Melanocyte of skin (primary cell): ENCODE results near the gene FST.

DNA sequence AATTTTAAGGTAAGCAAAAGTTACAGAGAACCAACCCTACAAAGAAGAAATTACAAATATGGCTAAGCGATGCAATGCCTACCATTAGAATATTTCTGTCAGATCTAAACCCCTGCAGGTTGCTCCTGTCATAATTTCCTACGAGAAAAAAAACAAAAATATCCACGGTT lies 980 bp upstream of the ANXA2R start:
- CAGE, long polyA plus RNA, 2 experiments, result no peak in any of the 2 experiments

- CAGE, long polyA plus RNA, 2 experiments, result no peak in any of the 2 experiments
These were observed 28.5 kb upstream of the ANXA2R start for GRCh38 chr5:43068691-43069030.

- CAGE, long polyA plus RNA, 2 experiments, result no peak in any of the 2 experiments
These were observed 14.1 kb upstream of the TMEM267 start for GRCh38 chr5:43497563-43498280.

GRCh38 chr5:44809295-44810213 lies 807 bp downstream of the MRPS30 start:
- CAGE, long polyA plus RNA, 2 experiments, result no peak in any of the 2 experiments

GRCh38 chr5:50553436-50554205 lies 112.5 kb upstream of the EMB start:
- CAGE, long polyA plus RNA, 2 experiments, result no peak in any of the 2 experiments

DNA sequence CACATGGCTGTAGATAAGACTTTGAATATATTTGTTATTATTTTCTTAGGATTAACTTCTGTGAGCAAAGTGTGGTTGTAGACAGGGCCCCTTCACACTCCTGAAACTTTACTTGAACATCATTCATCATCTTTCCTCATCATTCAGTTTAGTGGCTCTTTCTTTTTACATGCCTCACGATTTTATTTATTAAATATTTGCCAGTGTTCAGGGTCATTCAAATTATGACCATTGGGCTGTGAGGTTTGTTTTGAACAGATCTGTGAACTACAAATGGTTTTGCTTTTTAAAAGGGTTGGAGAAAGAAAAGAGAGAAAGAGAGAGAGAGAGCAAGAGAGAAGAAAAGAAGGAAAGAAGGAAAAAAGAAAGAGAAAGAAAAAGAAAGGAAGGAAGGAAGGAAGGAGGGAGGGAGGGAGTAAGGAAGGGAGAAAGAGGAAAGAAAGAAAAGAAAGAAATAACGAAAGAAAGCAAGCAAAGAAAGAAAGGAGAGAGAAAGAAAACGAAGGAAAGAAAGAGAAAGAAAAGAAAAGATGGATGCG lies 103.9 kb downstream of the PARP8 start:
- CAGE, long polyA plus RNA, 2 experiments, result no peak in any of the 2 experiments

- CAGE, long polyA plus RNA, 2 experiments, result no peak in any of the 2 experiments
These were observed 363.2 kb upstream of the ITGA1 start for GRCh38 chr5:52424529-52424855.

DNA sequence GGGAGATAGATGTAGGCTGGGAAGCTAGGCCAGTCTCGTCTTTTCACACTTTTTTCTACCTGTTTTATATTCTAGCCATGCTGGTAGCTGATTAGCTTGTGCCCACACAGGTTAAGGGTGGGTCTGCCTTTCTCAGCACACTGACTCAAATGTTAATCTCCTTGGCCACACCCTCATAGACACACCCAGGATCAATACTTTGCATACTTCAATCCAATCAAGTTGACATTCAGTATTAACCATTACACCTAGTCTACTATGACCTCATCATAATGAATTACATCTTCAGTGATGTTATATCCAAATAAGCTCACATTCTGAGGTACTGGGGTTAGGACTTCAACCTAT lies 42.3 kb upstream of the ITGA1 start:
- CAGE, long polyA plus RNA, 2 experiments, result no peak in any of the 2 experiments

DNA sequence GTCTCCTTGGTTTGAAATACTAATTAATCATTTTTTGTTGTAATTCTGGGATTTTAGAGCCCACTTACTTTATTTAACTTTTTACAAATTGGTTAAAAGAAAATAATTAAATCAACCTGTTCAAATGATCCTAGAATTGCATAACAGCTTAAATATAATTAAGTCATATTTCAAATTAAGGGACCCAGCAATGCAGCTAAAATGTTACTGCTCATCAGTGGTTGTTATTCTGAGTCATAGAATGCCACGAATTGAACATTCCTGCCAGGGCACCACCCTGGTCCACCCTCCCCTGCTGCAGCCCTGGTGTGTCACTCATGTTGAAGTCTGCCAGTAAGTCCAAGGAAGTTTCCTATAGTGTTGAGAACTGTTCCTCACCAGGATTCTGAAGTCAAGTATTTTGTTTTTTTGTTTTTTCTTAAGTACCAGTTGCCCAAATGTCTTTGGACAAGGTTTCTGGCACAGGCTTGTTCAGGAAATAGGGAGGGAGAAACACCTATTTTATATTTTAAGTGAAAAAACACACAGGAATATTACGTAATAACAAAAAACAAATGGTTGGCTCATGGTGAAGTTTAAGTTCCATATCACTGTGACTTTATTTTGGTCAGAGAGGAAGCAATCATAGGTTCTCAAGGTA lies 4.4 kb upstream of the ITGA1 start:
- CAGE, long polyA plus RNA, 2 experiments, result no peak in any of the 2 experiments

DNA sequence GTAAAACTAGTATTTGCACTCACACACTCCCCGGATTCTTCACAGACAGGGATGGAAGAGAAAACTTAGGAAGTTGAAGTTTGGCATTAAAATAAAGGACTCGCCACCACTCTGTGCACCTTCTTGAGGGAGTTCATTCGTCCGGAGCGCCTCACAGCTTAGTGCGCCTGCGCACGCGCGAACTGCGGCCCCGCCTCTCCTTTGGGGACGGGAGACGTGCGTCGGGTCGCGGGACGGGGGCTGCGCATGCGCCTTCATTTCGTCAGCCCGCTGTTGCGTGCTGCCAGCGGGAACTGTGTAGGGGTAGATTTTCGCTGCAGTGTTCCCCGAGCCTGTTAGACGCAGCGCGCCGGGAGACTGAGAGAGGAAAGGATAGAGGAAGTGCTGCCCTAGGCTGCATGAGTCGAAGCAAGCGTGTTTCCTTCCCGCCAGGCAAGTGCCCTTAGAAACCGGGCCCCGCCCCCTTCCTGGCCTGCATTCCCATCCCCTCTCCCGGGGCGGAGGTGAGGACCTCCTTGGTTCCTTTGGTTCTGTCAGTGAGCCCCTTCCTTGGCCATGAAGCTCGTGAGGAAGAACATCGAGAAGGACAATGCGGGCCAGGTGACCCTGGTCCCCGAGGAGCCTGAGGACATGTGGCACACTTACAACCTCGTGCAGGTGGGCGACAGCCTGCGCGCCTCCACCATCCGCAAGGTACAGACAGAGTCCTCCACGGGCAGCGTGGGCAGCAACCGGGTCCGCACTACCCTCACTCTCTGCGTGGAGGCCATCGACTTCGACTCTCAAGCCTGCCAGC lies 12.3 kb downstream of the ITGA1 start:
- CAGE, long polyA plus RNA, 2 experiments, result no peak in any of the 2 experiments

DNA sequence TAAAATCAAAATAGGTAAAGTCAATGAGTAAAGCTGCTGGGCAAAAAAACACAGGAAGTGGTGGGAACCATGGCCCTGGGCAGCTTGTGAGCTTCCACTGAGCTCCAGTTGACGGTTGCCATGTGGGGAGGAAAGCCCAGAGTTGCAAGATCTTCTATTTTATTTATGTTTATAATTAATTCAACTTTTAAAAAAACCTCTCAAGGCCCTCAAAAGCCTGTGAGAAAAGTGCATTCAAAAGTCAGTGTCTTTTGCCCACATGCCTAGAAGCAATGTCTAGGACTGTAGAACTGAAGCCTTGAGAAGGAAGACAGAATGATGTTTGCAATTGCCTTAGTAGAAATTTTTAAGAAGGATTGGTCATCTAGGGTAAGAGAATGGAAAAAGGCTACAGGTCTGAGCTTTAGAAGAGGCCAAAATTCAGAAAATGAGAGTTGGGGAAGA lies 81.4 kb upstream of the ITGA2 start:
- CAGE, long polyA plus RNA, 2 experiments, result no peak in any of the 2 experiments

GRCh38 chr5:52918673-52919109 lies 70.5 kb upstream of the ITGA2 start:
- CAGE, long polyA plus RNA, 2 experiments, result no peak in any of the 2 experiments

DNA sequence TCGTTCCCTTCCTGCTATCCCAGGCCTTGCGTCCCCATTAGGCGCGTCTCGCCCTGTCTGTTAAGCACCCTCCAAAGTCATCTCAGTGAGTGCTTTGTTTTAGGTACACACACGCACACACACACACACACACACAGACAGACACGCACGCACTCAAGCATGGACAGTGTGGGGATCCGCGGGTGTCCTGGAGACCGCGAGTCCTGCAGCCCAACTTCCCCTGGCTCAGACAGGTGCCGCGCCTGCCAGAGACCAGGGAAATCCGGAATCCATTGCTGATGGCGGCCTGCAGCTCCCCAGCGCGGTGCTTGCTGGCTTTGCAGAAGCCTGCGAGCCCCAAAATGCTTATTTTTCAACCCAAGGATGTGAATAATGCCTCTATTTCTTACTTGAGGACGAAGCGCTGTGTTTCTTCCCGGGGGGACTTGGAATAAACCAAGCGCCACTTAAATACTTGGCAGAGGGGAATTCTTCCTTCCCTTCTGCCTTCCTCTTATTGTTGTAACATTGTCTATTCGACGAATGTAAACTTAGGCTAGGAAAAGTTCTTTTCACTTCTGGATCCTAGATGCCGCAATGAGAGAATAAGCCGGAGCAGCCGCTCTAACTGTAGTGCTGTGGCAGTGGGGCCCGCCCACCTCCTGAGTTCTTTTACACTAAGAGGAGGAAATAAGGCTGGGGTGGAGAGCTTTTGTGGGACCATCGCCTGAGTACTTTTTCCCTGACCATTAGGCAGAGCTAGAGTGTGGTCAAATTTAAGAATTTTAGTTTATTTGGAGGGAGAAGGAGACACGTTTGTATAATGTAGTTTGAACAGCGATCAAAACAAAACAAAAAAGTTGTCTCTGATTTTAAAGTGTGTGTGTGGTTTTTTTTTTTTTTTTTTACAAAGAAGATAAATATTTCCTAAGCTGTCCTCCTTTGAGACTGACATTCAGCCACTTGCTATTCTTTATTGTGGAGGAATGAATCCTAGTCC lies 838 bp downstream of the ITGA2 start:
- CAGE, long polyA plus RNA, 2 experiments, result no peak in any of the 2 experiments

- CAGE, long polyA plus RNA, 2 experiments, result no peak in any of the 2 experiments
These were observed 864 bp upstream of the FST start for GRCh38 chr5:53479486-53480044.

DNA sequence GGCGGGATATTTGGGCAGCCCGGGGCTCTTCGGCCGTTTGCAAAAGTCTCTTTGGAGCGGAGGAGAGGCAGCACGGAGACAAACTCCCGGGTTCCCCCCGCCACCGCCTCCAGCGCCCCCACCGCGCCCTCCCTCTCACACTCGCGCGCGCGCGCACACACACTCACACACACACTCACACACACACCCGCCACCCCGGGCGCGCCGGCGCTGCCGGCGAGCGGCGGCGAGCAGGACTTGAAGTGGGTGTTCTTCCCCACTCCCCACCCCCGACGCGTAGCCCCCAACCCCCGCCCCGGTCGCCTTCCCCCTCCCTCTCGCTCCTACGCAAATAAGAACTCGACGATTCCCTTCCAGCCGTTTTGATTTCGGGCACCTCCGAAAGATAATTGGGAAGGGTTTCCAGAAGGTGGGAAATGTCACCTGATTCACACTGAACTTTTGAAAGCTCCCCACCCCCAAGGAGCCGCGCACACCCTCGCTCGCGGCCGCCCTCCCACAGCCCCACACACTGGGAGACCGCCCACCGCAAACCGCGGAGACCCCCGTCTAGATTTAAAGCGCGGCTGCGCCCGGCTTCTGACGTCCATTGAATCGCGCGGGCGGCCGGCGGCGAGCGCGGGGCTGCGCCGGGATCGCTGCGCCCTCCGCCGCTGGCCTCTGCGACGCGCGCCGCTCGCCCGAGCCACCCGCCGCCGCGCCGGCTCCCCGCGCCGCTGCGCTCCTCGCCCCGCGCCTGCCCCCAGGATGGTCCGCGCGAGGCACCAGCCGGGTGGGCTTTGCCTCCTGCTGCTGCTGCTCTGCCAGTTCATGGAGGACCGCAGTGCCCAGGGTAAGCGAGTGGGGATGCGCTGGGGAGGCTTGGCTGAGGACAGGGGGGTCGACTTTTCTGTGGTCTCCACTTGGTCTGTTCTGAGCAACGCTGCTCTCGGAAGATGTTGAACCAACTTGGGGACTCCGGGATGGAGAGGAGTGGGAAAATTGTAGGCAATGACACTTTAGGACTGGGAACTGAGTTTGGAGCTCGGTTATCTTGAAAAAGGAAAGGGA lies at the start of gene FST:
TSS of gene FST (plus strand) at position 585 of the 1,050 bp plus-strand sequence.
- CAGE, long polyA plus RNA, 2 experiments, result no peak in any of the 2 experiments

DNA sequence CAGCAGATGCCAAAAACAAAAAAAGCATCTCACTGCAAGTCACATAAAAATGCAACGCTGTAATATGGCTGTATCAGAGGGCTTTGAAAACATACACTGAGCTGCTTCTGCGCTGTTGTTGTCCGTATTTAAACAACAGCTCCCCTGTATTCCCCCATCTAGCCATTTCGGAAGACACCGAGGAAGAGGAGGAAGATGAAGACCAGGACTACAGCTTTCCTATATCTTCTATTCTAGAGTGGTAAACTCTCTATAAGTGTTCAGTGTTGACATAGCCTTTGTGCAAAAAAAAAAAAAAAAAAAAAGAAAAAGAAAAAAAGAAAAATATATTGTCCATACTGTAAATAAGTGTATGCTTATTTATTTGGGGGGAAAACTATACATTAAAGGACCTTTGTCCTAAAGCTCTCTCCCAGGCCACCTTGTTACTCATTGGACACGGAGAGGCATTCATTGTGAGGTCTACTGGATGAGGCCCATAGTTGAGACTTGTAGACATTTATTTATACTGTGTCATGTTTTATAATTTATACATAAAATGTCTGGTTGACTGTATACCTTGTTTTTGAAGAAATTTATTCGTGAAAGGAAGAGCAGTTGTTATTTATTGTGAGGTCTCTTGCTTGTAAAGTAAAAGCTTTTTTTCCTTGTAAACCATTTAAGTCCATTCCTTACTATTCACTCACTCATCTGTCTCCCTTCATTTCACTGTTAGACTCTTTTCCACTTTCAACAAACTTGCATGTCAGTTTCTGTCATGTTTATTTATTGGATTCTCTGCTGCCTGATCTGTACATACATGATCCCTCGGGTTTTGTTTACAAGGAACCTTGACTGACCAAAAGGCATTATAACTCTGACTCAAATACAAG lies 5.6 kb downstream of the FST start:
- CAGE, long polyA plus RNA, 2 experiments, result no peak in any of the 2 experiments

DNA sequence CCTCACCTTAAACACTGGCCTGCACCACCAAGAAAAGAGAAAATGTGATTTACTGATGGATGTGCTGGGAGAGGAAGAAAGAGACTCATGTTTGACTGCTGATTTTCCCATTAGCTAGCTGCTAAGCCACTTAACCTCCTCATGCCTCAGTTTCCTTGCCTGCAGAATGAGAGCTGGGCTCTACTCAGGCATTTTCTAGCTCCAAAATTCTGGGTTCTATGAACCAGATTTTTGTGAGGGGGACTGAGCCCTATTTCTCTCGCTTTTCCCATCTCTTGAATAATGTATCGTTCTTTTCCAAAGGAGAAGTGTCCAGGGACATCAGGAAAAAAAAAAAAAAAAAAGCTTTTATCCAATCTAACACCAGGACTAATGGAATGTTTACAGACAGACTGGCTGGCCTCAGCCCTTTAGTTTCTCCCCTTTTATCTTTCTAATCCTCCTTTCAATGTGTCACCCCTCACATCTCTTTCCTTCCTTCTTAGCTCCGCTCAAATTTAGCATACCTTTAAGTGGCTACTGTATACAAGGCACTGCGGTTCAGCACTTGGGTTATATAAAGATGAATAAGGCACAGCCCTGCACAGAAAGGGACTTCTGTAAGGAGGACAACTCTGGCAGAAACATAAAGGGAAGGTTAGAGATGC lies 312.3 kb downstream of the ARL15 start:
- CAGE, long polyA plus RNA, 2 experiments, result no peak in any of the 2 experiments

DNA sequence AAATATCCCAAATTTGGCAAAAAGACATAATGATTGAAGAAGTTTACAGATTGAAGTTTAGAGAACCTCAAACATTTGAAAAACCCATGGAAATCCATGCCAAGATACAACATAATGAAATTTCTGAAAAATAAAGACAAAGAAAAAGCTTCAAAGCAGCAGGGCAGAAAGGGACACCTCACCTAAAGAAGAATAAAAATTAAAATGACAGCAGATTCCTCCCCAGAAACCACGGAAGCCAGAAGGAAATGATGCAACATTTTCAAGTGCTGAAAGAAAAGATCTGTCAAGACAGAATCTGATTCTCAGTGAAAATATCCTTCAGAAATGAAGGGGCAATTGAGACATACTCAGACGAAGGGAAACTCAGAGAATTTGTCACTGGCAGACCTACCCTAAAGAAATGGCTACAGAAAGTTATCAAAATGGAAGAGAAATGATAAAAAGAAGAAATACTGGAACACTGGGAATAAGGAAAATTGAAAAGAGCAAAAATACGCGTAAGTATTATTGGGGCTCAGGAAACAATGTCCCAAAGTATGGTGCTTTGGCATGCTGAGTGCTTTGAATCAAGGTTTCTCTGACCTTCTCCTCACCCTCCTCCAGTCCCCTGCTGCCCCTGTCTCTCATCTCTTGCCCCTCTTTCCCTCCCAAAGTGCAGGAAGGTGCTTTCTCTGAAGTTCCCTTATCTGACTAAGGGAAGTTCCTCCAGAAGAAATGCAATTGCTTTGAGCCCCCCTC lies 288.5 kb downstream of the ARL15 start:
- CAGE, long polyA plus RNA, 2 experiments, result no peak in any of the 2 experiments

DNA sequence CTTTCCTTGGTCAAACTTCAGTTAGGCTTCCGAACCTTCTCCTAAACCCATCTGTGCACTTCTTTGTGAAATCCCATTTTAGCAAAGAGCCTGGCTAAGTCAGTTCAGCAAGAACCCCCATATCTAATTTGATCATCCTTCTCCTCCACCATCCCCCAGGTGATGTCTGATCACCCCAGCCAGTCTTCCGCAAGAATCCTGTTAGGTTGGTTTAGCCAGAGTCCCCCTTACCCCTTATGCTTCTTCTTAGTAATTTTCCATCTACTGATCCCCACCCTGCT lies 109.1 kb downstream of the ARL15 start:
- CAGE, long polyA plus RNA, 2 experiments, result no peak in any of the 2 experiments

DNA sequence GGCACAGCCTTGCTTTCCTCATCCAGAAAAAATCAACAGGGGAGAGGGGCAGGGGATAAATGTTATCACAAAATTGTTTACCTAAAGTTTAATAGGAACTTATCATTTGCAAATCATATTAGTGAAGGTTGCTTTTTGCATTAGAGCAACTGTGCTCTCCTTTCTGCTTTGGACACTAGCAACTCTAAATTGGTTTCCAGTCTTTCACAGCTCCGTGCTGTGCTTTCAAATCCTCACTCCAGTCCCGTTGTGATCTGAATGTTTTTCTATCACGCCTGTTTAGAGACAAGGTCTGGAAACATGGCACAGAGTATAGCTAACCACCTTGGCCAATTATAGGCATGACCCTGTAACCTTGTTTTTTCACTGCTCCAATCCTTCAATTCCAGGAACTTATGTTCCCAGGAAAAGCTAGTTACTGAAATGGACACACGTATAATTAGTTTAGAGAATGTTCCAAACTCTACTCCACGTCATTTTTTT lies 55.6 kb downstream of the ARL15 start:
- CAGE, long polyA plus RNA, 2 experiments, result no peak in any of the 2 experiments